ReNcell CX (cell line): ENCODE data around the gene FKRP.

- PRO-cap = no peak
Observed at GRCh38 chr19:45822884-45823566, 7.9 kb upstream of the RSPH6A start.

- PRO-cap = no peak
Observed at GRCh38 chr19:45823567-45824582, 8.8 kb upstream of the RSPH6A start.

- PRO-cap = no peak
Observed at GRCh38 chr19:45838272-45838888, 23.3 kb upstream of the RSPH6A start.

- PRO-cap = no peak
Observed at GRCh38 chr19:45881743-45882487, 4.0 kb downstream of the IRF2BP1 start.

DNA sequence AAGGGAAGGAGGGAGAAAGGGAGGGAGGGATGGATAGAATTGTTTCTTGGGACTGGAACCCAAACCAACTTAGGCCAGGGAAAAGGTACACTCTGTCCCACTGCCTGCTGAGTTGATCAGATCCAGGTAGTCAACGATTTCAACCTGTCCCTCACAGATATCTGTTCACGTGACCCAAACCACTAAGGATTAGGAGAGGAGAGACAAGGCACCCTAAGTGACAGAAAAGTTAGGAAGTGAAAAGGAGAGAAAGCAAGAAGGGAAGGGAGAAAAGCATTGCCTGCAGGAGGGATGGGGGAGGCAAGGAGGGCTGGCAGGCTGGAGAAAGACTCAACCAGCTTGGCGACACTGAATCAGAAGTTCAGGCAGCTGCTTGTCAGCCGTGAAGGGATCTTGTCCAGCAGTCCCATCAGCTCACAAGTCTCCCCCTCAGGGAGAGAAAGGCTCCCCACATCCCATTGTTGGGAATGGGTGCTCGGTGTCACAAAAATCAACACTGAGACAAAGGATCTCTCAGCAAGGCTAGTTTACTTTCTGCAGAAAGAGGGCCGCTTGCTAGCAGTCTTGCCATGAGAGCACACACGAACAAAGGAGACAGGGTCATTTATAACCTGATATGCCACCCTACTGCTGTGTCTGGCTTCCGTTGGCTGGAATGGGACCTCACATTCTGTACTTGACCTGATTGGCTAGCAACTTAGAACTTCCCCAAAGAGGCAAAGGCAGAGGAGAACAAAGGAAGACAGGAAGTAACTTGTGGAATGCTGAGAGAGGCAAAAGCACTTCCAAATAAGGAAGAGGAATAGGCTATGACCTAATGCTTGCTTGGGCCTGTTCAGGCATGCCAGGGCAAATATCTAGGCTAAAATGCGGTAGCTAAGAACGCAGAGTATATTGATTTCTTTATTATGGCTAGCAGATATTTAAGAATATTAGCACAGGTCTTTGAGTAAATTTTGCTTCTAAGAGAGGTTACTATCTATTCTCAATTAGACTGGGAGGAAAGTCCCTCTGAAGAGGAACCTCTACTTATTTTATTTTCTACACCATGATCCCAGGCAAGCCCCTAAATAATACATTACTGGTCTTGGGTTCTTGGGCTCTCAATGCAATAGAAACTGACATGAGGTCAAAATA, 8.6 kb upstream of the IGFL3 start:
- PRO-cap = bidirectional peak, plus-strand start at position 838 of the sequence, minus-strand start at position 573 of the sequence

GRCh38 chr19:46180559-46181289, 32.7 kb downstream of the IGFL2 start:
- PRO-cap = no peak

GRCh38 chr19:46192041-46192287, 37.6 kb upstream of the IGFL1 start:
- PRO-cap = no peak

DNA sequence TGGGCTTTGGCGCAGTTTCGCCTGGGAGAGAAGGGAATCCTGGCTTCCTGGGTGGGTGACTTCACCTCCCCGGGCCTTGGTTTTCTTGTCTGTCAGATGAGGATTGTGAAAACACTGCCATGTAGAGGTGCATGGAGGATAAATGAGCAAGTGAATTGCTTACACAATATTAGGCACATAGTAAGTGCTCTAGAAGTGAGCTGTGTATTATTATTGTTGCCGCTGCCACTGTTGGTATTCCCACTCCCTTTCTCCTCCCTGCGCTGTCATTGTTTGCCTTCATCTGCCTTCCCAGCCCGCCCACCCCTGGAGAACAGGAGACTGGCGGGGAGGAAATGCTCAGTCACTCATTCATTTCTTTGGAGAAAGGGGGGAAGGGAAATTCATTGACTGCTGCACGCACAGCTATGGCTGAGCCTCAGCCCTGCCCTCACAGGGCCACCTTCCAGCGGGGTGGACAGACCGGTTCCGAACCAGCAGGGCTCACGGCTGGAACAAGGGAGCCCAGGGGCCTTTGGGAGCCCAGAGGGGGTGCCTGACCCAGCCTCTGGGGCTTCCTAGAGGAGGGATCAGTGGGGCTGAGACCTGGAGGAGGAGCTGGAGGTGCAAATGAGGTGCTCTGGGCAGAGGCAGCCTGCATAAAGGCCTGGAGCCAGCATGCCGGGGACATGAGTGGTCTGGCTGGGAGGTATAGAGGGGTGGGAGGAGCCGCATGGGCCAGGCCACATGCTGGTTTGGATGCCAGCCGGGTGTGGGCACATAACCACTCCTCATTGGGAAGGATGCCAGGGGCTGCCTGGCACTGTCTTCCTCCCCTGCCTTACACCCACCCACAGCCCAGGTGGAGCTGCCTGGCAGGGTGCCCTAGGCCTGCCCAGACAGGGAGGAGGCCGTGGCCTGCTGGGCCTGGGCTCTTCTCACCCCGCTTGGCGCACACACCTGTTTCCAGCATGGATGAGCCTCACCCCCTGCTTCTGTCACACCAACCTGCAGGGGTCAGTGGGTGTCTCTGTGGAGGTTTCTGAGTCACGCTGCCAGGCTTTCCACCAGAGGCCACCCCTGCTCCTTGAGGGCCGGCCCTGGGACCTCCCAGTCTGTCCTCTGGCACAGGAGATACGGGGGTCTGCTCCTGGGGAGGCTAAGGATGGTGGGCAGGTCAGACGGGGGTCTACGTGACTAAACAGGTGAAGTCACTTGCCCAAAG, 26.8 kb downstream of the PPP5C start:
- PRO-cap = no peak

GRCh38 chr19:46411807-46412568, 1.4 kb downstream of the CCDC8 start:
- PRO-cap = no peak

DNA sequence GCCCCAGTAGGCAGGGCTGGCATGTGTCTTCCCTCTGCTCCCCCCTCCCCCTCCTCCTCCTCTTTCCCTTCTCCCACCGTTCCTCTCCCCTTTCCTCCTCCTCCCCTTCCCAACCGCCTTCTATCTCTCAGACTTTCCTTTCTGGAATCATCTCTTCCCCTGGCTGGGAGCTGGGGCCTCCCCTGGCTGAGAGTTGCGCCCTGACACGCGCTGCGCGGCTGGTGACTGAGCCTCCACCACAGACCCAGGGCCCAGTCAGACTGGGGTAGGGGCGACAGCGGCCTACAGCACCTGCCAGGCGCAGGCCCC, 2.8 kb downstream of the PNMA8B start:
- PRO-cap = no peak

GRCh38 chr19:46609693-46610523, 8.8 kb downstream of the CALM3 start:
- PRO-cap = no peak

DNA sequence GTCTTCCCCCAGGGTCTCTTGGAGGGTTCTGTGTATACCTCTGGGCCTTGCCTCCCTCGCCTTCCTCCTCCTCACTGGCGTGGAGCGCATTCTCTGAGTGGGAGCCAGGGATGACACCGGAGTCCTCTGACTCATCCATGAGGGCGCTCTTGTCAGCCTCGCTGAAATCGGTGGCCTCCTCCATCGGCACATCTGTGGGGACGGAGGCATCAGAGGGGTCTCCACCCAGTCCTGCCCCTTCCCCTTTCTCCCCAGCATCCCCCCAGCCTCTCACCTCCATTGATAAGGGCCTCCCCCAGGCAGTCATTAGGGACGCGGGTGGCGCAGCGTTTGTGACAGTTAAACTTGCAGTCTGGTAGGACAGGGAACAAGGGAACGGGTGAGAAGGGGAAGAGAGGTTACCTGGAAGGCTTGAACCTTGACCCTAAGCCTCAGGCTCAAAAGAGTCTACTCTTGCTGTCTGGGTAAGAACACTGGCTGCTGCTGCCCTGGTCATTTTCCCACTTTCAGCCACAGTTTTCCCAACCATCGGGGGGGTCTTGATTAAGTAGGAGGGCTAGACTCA, 16.1 kb downstream of the PRKD2 start:
- PRO-cap = no peak

GRCh38 chr19:46739063-46739964, 6.5 kb upstream of the FKRP start:
- PRO-cap = no peak

DNA sequence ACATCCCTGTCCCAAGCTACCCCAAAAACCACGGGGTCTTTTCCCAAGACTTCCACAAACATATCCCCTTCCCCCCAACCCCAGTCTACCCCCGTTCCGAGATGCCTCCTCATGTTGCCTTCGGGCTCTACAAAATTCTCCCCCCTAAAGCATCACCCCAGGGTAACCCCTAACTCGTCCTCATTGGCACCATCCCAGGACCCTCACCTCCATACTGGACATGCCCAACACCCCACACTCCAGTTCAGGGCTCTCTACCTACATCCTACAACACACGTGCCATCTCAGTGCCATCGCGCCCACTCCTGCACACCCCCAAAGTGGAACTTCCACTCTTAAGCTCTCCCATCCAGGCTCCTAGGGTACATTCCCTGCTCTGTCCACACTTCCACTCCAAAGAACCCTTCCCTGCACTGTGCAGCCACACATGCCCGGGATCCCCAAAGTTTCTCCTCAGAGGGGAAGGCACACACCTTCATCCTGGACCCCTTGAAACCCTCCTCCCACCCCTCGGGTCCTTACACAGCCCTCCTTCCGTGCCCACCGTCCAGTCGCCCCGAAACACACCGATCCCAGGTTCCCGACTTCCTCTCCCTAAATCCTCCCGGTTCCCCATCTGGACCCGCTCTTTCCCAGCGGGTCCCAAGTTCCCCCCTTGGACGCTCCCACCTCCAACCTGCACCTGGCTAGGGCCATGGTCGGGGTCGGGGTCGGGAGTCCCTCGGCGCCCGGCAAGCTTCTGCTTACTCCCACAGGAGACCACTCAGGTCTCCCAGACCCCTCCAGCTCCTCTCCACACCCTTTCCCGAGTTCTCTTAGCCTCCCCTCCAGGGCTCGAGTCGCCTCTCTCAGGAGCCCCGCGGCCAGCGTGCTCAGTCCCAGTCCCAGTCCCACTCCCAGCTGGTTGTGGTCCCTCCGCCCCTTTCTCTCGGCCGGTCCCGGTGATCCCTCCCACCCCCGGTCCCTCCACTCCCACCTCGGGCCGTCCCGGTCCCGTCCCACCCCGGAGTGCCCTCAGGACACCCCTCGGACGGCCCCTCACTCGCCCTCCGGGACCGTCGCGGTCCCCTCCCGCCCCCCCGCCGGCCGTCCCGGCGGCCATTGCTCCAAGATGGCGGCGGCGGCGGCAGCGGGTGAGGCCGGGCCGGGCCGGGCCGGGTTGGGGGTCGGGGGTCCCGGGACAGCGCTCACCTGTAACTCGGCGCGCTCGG, at the start of gene FKRP:
TSS of gene FKRP (plus strand) at position 1,100 of the 1,211 bp plus-strand sequence.
- PRO-cap = bidirectional peak, plus-strand start at position 1,107 of the sequence, minus-strand start at position 1,064 of the sequence

DNA sequence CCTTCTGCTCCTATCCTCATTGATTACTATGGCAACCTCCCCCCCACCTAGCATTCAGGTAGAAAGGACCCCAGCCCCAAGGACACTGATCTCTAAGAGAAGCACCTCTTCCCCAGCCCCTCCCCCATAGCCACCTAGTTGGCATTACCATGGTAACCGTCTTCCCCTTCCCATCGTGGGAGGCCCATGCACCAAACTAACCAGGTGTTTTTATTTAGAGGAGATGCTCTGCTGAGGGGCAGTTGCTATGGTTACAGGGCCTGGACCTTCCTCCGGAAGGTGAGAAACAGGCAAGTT, 714 bp upstream of the STRN4 start:
- PRO-cap = no peak

DNA sequence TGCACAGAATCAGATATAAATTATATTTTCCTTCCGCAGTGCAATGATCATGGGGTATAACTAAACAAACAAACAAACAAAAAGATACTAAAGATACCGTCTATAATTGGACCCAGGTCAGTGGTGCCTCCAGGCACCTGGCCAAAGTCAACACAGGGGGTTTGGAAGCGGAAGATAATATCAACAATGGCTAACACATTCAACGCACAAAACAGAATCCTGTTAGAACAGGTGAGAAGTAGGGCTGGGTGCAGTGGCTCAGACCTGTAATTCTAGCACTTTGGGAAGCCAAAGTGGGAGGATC, 17.5 kb downstream of the SLC1A5 start:
- PRO-cap = no peak

DNA sequence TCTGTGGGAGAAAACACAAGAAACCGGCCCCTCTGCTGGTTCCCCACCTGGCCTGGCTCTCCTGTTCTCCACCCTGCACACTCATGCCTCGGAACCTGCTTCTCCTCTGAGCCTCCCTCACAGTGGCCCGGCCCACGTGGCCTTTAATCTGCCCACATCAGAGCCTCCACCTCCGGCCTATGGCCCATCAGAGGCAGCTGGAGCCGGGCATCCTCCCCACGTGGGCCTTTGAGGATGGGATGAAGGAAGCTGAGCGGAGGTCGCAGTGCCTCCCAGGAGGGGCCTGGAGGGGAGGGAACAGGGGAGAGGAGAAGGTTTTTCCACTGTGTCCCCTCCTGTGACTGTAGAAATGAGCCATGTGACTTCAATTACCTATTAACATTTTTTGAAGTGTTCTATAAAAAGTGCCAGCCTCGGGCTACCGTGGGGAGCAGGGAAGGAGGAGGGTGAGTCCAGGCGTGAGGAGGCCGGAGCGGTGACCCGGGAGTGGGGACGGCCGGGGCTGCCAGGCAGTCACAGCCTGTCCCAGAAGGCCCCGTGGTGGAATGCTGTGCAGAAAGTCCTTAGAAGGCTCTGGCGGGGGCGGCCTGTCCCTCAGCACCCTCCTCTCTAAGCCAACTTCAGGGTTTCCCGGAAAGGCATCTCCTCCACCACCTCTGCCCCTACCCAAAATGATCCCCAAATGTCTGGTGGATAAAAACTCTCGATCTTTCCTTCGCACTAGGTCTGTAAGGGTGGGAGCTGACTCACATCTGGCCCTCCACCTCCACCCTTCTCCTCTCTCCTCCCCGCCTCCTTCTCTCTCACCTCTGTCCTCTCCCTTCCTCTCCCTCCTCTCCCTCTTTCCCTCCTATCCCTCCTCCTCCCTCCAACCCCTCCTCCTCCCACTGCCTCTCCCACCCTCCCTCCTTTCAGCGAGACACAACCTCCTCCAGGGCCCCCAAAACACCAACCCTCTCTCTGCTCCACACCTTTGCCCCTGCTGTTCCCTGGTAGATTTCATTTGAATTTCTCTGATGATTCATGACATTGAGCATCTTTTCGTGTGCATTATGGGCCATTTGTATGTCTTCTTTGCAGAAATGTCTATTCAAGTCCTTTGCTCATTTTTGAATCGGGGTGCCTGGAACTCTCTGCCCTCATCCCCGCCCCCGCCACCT, 24.9 kb upstream of the SLC1A5 start:
- PRO-cap = no peak

DNA sequence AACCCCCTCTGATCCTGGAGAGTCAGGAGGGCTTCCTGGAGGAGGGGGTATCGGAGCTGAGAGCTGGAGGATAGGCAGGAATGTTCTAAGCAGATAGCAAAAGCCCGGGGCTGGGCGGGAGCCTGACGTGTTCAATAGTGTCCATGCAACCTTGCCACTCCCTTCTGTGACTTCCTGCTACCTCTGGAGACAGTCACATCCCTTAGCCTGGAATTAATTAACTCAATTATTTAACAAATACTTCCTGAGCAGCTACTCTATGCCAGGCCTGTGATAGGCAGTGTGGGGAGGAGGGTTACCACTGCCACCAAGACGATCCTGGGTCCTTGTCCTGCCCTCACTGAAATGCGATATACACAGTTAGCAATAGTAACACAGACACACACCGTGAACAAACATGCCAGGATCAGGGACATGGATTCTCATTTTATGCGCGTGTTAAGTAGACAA, 10.8 kb downstream of the AP2S1 start:
- PRO-cap = no peak

- PRO-cap = unidirectional peak, plus-strand start at chr19:46849434
Observed at GRCh38 chr19:46849155-46849656, 1.4 kb downstream of the AP2S1 start.

- PRO-cap = no peak
Observed at GRCh38 chr19:46920264-46921384, 59.8 kb downstream of the ARHGAP35 start.